Kidney epithelial cell (primary cell): ENCODE measurements around a stretch of chr10.

DNA sequence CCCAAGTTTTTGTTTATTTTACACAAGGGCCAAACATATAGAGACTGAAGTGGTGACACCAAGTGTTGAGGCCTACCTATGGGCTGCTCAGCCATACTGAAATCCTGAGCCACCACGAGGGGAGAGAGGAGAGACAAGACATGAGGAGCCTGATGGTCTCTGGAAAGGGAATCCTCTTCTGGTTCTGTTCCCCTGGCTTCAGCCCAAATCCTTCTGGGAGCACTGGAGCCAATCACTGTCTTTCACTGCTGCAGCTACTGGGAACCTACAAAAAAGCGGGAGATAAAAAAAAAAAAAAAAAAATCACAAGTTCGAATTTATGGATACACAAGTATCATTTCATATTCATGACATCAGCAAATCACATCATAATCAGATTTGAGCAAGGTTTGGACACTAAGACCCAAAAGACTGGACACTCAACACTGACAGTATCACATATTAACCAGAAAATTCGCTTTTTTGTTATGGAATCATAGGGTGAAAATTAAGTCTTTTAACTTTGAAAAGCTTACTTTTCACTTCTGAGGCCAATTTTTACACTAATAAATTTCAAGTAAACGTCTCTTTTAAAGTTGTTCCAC is 1.8 kb downstream of the SKIDA1 start:
- RAMPAGE, long total RNA: no peak
- RRBS: no CpG with 5 or more reads among the region's 5 CpGs

DNA sequence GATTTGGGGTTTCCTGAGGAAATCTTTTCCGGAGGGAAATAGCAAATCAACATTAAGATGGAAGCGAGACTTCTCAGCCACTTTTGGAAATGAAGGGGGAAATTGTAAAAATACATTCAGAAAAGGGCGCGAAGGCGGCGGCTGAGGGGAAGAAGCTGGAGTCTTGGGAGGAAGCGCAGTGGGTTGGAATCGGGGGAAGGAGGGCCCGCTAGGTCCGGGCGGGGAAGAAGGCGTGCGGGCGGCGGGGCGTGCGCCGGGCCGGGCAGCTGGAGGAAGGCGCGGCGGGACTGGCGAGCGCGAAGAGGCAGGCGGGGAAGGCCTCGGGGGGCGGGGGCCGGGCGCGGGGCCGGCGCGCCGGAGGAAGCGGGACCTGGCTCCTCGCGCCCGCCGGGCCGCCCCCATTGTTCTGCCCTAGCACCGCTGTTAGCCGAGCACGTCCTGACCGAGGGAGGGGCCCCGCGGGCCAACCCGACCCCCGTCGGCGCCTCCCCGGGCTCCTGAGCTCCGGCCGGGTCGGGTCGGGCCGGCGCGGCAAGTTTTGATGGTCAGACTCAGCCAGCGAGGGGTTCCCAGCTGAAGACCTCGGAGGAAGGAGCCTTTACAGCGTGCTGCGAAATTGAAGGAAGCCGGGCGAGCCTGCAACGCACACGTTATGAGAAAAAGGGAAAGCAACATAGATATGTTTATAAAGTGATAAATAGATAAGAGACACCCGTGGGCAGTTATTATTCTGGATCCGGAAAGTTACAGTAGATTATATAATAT is 1.6 kb upstream of the SKIDA1 start:
- RAMPAGE, long total RNA: no peak
- RRBS: 2% methylated on average over 31 of the region's 69 CpGs

DNA sequence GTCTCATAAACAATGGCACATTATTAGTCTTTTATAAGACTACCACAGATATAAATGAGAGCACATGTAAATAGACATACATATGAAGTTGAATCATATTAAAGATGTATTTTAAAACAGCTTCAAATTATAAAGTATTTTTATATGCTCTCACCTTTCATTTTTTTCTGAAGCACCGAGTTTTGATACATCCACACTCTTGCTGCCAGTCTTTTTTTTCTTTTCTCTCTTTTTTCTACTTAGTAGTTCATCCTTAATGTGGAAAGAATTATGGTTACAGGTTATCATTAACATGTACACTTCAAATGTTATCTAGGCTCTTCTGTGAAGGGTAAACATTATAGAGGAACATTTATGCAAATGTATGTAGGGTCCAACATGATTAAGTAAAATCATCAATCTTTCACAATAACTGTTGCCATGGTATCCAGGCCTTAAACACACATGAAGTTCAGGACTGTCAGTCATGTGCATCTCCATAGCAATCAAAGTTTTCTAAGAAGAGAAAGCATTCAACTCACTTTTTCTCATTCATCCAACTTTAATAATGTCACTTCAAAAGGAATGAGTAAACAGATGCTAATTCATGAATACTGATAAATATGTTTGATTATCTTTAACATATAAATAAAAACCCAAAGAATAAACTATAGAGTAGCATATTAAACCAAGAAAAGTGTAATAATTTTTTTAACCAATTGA is 83.7 kb downstream of the DNAJC1 start:
- RAMPAGE, long total RNA: no peak
- RRBS: no CpG with 5 or more reads among the region's 1 CpG

DNA sequence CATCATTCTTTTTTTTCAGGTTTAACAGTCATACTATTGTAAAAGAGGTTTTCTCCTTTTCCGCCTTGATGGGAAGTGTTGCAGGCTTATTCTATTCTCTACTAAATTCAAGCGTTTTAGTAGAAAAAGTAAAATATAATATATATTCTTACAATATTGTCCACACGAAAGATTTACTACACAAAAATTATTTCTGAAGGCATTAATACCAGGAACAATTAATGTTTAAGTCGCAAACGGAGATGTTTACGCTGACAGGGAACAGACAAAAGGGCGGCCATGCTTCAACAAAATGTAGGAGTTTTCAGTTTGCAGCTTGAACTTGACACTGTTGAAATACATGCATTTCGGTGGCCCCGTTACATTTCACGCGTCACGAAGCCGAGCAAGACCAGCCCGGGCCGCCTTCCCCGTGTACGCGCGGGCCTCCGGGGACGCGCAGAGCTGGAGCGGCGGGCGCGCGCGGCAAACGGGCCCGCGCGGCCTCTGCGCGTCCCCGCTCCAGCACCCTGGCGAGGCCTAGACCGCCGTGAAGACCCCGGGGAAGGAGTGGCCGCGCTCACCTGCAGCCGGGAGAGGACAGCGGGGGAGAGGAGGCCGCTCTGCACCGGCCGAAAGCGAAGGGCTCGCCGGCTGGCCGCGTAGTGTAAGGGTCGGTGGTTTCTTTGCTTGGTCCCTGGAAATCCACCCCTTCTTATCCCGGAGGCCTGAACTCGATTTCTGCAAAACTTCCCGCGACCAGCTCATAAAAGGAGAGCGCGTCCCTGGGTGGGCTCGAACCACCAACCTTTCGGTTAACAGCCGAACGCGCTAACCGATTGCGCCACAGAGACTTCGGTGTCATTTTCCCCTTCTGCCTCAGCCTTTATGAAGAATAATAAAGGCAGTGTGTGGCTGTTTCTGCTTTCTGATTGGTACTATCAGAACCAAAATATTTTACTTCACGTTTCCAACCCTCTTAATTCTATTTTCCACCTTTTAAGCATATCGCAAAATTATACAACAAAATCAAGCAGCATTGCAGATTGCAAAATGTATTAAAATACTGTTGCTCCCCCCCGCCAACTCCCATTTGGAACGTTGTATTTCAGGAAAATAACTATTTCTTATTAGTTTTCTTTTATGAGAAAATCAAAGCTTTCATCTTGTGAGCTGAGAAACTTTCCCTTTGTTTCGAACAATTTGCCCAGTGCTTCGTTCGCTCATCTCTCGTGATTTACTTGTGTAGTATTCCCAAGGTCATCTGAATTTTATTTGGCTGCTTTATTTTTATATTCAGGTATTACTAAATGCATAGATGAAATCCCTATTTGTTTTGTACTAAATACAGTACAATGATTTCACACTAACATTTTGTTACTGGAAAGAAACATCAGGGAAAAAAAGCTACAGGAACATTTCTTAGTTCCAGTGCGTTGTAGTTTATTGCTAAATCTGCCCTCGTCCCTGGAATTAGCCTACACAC is 11.5 kb upstream of the EBLN1 start:
- RAMPAGE, long total RNA: no peak
- RRBS: under 1% methylated on average over 5 of the region's 76 CpGs

GRCh38 chr10:22245471-22246094 is 27.8 kb upstream of the EBLN1 start:
- RAMPAGE, long total RNA: no peak
- RRBS: no CpG with 5 or more reads among the region's 5 CpGs

DNA sequence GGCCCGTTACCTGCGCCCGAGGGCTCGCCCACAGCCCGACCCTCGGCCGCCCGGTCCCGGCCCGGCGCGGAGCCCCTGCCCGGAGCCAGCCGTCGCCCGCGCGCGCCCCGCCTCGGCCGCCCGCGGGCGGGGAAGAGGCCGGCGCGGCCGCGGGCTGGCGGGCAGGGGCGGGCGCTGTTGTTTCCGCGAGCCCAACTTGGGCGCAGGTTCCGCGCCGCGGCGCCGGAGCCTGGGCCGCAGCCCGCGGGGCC is 475 bp upstream of the BMI1 start:
- RAMPAGE, long total RNA: no peak
- RRBS: 1% methylated on average over 36 of the region's 45 CpGs

- RAMPAGE, long total RNA: start-site peak on the plus strand at chr10:22325643-22325666, 189 and 95 reads in 2 replicates
- RRBS: 2% methylated on average over 34 of the region's 101 CpGs
Measured at GRCh38 chr10:22325050-22326418, 4.6 kb downstream of the BMI1 start.

GRCh38 chr10:22334184-22334872 is 11.0 kb upstream of the SPAG6 start:
- RAMPAGE, long total RNA: no peak
- RRBS: 7% methylated on average over 9 of the region's 58 CpGs

- RAMPAGE, long total RNA: no peak
- RRBS: no CpG with 5 or more reads among the region's 3 CpGs
Measured at GRCh38 chr10:22438465-22438979, 93.2 kb downstream of the SPAG6 start.

DNA sequence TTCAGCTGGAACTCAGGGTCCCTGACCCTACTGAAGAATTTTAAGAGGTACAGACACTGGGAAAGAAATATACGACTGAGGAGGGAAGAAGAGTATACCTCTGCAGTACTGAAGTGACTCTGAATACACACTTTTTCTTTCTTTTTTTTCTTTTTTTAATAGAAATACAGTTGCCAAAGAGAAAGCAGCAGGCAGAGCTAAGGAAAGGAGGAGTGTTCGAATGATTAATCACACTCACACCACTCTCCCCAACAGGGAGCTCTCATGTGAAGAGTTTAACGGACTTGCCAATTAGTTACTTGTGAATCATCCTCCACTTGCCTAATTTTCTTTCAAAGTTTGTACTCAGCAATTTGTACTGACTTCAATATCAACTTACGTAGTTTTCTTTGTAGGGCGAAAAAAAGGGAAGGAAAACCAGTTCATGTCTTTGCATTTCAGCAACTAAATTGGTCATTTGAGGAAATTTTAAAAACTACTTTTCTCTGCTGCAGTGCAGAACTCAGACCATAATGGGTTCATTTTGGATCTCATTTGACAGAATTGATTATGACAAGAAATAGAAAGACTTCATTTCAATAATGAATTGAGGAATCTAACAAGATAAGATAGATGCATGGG is 109.2 kb downstream of the PIP4K2A start:
- RAMPAGE, long total RNA: no peak
- RRBS: no CpG with 5 or more reads among the region's 5 CpGs

- RAMPAGE, long total RNA: no peak
- RRBS: no CpG with 5 or more reads among the region's 6 CpGs
Measured at GRCh38 chr10:22611670-22612116, 102.7 kb downstream of the PIP4K2A start.

DNA sequence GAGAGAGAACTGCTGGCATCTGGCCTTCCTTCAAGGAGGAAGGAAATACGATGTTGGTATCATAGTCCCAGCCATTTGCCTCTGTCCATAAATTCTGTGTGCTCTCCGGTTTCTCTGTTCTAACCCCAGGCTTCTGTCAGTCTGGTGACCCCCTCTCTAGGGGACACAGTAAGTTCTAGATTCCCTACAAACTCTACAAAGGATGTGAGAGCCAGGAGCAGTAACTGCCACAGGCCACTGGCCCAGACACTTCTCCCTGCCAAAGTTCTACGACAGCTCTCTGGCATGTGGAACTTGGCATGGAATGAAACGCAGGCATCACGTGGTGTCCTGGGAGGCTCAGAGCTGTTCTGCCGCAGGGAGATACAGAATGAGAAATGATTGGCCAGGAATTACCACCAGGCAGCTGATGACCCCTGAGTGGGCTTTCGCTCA is 29.9 kb upstream of the MSRB2 start:
- RAMPAGE, long total RNA: no peak
- RRBS: no CpG with 5 or more reads among the region's 7 CpGs

GRCh38 chr10:23067515-23067831 is 27.9 kb upstream of the MSRB2 start:
- RAMPAGE, long total RNA: no peak
- RRBS: no CpG with 5 or more reads among the region's 15 CpGs

- RAMPAGE, long total RNA: no peak
- RRBS: no CpG with 5 or more reads among the region's 1 CpG
Measured at GRCh38 chr10:23340895-23341319, 3.7 kb downstream of the C10orf67 start.

- RAMPAGE, long total RNA: no peak
- RRBS: no CpG with 5 or more reads among the region's 10 CpGs
Measured at GRCh38 chr10:23342287-23342931, 2.2 kb downstream of the C10orf67 start.

DNA sequence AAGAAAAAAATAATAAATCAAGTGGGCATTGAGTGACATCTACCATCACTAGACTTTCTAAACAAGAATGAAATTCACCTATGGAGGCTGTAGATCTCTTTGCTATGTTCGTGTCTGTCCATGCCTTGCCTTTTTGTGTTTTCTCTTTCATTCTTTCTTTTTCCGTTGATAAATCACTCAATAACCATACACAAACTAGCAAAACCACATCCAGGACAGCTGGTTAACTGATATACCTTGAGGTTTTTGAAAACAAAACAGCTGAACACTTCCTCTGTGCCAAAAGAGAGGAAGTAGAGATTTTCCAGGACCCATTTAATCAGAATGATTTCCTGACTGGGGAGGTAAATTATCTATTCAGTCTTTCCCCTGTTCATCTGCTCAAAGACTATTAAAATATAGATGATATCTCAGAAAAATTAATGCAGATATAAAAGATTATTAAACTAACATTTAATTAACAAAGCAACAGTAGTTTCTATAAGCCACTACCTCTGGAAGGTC is 24.3 kb upstream of the C10orf67 start:
- RAMPAGE, long total RNA: no peak
- RRBS: no CpG with 5 or more reads among the region's 2 CpGs

GRCh38 chr10:23694190-23695334 is 255.7 kb downstream of the OTUD1 start:
- RAMPAGE, long total RNA: no peak
- RRBS: 2% methylated on average over 23 of the region's 98 CpGs

DNA sequence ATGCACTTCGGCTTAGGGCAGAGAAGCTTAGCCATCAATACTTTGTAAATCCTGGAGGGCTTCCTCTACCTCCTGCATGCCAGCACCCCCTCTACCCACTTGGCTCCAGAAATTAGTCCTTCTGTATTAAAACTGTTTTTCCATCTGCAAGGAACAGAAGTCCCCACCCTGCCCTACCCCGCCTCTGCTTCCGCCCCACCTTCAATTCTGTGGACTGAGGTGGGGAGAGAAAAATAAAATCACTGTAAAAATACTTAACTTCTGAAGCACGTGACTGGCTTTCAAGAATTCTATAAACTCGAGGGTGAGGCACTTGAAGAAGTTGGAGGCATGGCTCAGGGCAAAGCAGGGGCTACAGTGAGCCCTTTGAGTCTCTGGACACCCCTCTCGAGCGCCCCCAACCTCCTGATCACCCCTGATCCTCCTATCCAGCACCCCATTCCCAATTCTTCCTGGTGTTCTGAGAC is 7.4 kb upstream of the KIAA1217 start:
- RAMPAGE, long total RNA: no peak
- RRBS: no CpG with 5 or more reads among the region's 7 CpGs

GRCh38 chr10:24207540-24207864 is 1.4 kb upstream of the KIAA1217 start:
- RAMPAGE, long total RNA: no peak
- RRBS: no CpG with 5 or more reads among the region's 6 CpGs

- RAMPAGE, long total RNA: no peak
- RRBS: no CpG with 5 or more reads among the region's 6 CpGs
Measured at GRCh38 chr10:24255804-24256565, 47.0 kb downstream of the KIAA1217 start.